ENCODE data around the gene FOXQ1.

DNA sequence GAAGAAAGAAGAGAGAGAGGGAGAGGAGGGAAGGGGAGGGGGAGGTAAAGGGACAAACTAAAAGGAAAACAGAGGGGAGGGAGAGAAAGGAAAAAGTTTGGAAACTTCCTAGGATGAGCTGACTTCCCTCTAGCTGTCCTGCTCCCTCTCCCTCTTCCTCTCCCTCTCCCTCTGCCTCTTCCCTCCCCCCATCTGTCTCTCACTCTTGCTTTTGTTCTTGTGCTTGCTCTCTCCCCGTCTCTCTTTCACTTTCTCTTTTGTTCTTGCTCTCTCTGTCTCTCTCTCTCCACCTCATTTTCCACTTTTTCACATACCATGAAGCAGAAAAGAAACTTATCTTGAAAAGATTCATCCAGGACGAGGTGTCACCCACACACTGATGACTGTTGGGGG, 56.4 kb upstream of the DUSP22 start:
- PRO-cap, result no peak
- RAMPAGE, long total RNA, result no peak

DNA sequence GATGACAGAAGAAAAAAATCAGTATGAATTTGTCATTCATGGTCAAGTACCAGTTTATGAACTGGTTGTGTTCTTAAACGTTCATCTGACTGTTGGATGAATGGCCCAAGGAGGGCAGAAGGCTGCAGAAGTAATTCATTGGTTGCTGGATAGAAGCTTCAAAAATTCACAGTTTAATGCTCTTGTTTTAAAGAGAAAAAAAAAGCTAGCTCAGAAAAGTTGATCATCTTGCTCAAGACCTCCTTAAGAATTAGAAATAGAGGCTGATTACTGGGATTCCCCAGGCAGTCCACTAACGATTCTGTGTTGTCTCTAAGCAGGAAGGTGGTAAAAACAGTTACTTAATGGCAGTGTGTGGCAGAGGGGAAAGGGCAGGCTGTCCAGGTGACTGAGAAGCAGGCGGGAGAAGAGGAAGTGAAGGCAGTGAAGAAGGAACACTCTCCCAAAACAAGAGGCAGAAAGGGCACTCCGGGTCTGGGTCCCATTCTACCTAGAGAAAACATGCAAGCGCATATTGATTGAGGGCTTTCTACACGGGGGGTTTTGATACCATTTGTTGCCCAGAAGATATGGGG, 1.9 kb upstream of the DUSP22 start:
- PRO-cap, result no peak
- RAMPAGE, long total RNA, result no peak

- PRO-cap, result no peak
- RAMPAGE, long total RNA, result no peak
Observed at GRCh38 chr6:296026-296682, 3.9 kb downstream of the DUSP22 start.

GRCh38 chr6:446623-447111, 55.1 kb downstream of the IRF4 start:
- PRO-cap, result no peak
- RAMPAGE, long total RNA, result no peak

- PRO-cap, result no peak
- RAMPAGE, long total RNA, result no peak
Observed at GRCh38 chr6:491294-491662, 99.7 kb downstream of the IRF4 start.

DNA sequence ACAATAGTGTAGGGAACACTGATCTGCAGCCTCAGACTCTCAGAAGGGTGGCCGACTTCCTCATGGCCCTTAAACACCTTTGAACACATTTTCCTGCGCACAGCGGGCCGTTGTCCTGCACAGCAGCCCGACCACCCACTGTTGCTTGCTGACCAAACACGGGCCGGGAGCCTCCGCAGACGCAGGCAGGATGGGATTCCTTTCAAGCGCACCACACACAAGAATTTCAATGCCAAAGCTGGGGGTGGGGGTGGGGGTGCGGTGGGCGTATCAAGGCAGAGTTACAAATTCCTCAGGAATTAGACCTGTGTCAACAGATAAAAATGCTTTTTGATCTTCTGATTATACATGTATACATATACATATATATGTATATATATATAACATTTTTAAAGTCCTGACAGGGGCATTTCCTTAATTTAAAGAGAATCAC, 74.5 kb downstream of the HUS1B start:
- PRO-cap, result no peak
- RAMPAGE, long total RNA, result no peak

- PRO-cap, result no peak
- RAMPAGE, long total RNA, result no peak
Observed at GRCh38 chr6:617278-618057, 39.4 kb downstream of the HUS1B start.

DNA sequence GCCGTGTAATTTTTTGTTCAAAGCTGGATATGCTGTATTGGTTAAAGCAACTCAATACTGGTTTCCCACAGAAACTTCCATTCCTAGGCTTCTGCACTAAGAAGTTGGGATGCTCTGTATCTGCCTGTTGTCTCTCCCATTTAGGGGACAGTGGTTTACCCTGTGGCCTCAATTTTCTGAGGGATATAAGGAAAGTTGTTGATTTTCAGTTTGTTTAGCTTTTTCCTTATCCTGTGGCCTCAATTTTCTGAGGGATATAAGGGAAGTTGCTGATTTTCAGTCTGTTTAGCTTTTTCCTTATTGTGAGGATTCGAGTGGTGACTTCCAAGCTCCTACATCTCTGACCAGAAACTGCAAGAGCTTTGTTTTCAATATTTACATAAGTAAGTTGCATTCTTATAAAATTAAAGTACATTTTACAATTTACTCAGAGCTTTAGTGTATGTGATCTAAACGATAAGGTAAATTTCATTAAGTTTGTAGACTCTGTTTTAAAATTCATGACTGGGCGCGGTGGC, 15.6 kb upstream of the HUS1B start:
- PRO-cap, result no peak
- RAMPAGE, long total RNA, result no peak

- PRO-cap, result no peak
- RAMPAGE, long total RNA, result no peak
Observed at GRCh38 chr6:706082-706647, 13.2 kb upstream of the EXOC2 start.

DNA sequence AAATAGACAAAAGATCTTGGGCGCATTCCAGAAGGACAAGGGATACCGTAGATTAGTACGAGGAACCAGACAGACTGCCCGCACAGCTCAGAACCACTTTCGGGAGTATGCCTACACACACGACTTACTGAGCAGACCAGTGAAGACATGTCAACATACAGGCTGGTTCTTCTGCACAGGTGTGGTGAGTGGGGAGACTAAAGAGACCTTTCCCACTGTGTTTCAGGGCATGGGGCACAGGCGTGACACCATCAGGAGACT, 15.8 kb upstream of the FOXQ1 start:
- PRO-cap, result no peak
- RAMPAGE, long total RNA, result no peak

- PRO-cap, result bidirectional peak, plus-strand start at chr6:1312113, minus-strand start at chr6:1311811
- RAMPAGE, long total RNA, result no peak
Observed at GRCh38 chr6:1311354-1312437, at the start of gene FOXQ1. Gene FOXQ1, plus strand, starts transcription at chr6:1312098.

- PRO-cap, result no peak
- RAMPAGE, long total RNA, result no peak
Observed at GRCh38 chr6:1312438-1313053, 648 bp downstream of the FOXQ1 start.

- PRO-cap, result no peak
- RAMPAGE, long total RNA, result no peak
Observed at GRCh38 chr6:1334525-1335310, 22.8 kb downstream of the FOXQ1 start.

DNA sequence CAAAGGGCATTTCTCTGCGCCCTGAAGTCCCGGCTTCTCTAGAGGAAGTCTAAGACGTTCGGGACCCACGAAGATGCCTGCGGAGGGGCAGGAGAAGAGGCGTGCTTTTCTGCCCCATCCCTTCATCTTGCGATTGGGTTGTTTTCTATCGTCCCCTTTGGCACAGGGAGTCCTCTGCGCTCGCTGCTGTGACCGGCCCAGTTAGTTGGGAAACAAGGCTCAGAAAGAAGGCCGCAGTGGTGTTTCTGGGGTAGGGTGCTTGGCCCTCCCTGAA, 4.6 kb downstream of the FOXF2 start:
- PRO-cap, result no peak
- RAMPAGE, long total RNA, result no peak

- PRO-cap, result no peak
- RAMPAGE, long total RNA, result no peak
Observed at GRCh38 chr6:1552117-1552813, 57.5 kb upstream of the FOXC1 start.

- PRO-cap, result unidirectional peak, minus-strand start at chr6:1614865; unidirectional peak, minus-strand start at chr6:1614896
- RAMPAGE, long total RNA, result no peak
Observed at GRCh38 chr6:1614756-1615116, 5.0 kb downstream of the FOXC1 start.

DNA sequence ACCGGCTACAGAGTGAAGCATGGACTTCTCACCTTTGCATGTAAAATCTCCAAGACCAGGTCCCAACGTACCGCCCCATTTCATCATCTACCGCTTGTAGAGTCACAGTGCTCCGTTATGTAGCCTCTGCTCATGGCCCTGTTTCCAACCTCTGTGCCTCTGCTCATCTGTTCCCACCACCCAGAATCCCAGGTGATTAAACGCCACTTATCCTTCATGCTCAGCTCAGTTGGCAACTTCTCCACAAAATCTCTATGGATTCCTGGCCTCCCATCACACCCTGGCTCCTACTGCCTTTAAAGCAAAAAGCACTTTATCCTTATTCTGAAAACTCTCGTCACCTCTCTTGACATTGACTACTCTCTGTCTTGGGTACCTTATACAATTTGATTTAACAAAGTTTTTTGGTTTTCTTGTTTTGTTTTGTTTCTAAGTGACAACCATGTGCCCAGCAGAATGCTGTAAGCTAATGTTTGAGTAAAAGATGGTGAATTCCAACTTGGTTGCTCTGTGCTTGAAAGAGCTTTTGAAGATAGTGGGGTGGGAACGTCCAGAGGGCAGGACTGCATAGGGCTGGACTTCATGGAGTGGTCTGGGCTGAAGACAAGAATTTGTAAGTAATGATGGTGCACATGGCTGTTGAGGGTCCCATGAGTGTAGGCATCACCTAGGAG, 238.6 kb downstream of the FOXC1 start:
- PRO-cap, result no peak
- RAMPAGE, long total RNA, result no peak

DNA sequence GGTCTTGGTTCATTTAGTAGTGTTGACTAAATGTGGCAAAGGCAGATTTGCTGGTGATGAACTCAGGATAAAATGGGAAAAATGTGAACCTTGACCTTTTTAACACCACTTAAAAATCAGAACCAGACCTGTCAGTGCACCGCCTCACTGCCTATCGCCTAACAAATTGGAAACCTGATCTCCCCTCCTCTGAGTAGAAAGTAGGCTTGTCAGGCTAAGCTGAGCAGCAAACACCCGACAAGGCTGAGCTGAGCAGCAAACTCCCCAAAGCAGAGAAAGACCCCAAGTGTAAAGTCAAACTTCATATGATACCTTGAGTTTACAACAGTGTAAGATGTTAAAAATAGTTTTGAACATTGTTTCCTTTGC, 254.8 kb downstream of the FOXC1 start:
- PRO-cap, result no peak
- RAMPAGE, long total RNA, result no peak

GRCh38 chr6:1884170-1884679, 274.5 kb downstream of the FOXC1 start:
- PRO-cap, result no peak
- RAMPAGE, long total RNA, result no peak

GRCh38 chr6:1889333-1889713, 279.6 kb downstream of the FOXC1 start:
- PRO-cap, result no peak
- RAMPAGE, long total RNA, result no peak

Measured in urinary bladder (tissue), 3 donors.